Measurements from ENCODE around the genes ROBO2 and HTR1F.

DNA sequence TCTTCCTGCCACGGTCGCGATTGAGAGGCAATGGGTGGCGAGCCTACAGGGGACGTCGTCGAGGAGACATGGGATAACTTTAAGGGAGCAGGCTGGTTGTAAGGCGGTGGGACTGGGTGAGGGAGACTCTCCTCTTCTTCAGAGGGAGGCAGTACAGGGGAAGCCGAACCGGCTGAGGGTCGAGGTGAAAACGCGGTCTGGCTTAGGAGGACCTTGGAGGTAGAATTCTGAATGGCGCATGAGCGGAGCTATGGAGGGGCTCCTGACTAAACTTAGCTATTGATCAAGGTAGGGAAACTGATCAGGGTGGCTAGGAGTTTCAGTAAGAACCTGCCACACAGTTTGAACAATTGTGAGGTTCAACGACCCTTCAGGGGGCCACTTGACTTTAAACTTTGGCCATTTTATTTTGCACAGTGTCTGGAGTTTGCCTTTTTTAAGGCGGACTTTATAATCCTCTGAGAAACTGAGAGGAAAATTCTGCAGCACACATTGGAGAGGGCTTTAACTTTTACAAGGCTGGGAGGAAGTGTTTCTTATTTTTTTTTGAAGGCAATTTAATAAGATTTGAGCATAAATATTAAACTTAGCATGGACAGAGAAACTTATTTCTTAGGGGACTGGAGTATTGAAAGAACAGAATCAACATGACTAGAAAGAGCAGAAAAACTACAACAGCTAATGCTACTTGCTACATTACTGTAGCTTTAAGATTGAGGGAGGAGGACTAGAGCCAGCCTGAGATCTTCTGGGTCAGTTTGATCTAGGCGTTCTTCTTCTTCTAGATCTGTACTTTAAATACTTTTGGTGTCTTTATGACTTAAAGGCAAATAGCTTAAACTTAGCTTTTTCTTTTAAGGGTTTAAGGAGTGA lies 159.3 kb upstream of the FRG2C start:
- PRO-cap, result no peak

DNA sequence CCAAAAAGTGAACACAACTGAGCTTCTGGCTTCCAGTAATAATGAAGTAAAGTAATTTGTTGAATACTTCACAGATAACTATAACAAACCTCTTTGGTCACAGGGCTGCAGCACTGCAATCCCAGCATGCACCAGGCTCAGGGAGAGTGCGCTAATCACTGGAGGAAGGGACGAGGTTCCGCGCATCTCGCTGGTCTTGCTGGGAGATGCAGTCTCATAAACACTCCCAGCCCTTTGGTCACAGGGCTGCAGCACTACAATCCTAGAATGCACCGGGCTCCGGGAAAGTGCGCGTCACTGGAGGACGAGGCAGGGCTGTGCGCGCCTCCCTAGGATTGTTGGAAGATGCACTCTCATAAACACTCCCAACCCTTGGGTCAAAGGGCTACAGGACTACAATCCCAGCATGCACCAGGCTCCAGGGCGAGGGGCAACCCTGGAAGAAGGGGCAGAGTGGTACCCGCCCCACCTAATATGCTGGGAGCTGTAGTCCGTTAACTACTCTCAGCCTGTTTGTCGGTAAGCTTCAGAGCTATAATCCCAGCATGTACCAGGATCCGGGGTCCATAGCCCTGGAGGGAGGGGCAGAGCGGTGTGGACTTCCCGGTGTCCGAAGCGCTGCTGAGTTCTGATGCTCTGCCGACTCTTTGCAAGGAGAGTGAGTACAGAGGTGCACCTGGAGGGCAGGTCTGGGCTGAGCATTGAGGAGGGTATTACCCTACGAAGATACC lies 23.0 kb upstream of the FRG2C start:
- PRO-cap, result no peak

DNA sequence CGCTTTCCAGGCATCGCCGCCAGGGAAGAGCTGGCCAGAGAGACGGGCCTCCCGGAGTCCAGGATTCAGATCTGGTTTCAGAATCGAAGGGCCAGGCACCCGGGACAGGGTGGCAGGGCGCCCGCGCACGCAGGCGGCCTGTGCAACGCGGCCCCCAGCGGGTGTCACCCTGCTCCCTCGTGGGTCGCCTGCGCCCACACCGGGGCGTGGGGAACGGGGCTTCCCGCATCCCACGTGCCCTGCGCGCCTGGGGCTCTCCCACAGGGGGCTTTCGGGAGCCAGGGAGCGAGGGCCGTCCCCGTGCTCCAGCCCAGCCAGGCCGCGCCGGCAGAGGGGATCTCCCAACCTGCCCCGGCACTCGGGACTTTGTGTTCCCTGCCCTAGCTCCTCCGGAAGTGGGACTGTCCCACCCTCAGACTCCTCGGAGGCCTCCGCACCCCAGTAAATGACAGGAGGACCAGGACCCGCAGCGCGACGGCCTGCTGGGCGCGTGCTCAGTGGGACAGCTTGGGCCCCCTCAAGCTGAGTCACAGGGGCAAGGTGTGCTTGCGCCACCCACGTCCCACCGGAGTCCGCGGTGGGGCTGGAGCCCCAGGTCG lies 5.2 kb downstream of the FRG2C start:
- PRO-cap, result no peak

DNA sequence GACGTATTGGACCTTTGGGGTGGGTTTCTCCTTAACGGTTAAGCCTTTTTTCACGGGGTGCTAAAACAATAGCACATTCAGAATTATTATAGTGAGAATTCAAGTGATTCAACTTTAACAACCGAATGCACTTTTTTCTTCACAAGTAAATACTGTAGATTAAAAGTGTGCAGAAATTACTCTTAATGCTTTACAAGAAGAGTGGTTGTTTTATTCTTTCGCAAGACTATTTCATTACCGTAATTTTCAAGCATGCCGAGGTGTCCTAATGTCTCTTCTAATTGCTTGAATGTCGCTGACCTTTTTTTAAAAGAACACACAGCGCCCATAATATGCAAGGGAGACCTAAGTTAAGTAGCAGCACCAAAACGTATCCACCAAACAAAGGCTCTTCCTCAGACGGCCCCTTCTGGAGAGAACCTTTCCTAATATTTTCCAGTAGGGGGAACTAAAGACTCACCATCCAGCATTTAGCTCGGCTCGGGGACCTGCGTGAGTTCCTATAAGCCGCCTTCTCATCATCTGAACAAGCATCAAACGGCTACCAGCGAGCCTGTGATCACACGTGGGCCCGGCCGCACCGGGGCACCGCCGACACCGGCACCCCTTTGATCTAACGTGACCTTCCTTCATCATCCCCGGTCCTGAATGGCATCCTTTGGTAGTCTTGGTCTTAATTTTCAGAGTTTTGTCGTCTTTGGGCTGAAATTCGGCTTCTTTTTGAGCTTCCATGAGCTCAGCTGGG lies 1.6 kb upstream of the ROBO2 start:
- PRO-cap, result no peak

GRCh38 chr3:77039035-77040215 lies at the start of gene ROBO2:
ROBO2 (plus strand) TSS chr3:77040099.
- PRO-cap, result no peak

DNA sequence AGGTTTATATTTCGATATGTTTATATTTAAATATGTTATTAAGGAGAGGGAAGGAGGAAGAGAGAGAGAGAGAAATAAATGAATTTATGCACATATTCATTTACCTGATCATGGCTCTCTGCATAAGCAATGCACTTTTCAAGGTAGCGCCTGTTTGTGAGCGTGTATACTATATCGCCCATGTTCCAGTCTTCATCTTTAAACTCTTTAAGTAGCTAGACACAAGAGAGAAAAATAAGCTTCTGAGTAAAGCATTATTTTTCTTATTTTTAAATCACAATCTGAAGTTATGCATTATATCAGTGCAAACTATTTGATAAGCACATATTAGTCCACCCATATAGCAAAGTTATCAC lies 180.4 kb downstream of the GBE1 start:
- PRO-cap, result no peak

GRCh38 chr3:81731679-81732222 lies 29.7 kb downstream of the GBE1 start:
- PRO-cap, result no peak

- PRO-cap, result no peak
These were observed 27.2 kb upstream of the GBE1 start for GRCh38 chr3:81788615-81789028.

GRCh38 chr3:82461094-82461513 lies 699.7 kb upstream of the GBE1 start:
- PRO-cap, result no peak

GRCh38 chr3:84242741-84243096 lies 716.1 kb upstream of the CADM2 start:
- PRO-cap, result no peak

- PRO-cap, result no peak
These were observed 307.9 kb downstream of the VGLL3 start for GRCh38 chr3:86683004-86683567.

DNA sequence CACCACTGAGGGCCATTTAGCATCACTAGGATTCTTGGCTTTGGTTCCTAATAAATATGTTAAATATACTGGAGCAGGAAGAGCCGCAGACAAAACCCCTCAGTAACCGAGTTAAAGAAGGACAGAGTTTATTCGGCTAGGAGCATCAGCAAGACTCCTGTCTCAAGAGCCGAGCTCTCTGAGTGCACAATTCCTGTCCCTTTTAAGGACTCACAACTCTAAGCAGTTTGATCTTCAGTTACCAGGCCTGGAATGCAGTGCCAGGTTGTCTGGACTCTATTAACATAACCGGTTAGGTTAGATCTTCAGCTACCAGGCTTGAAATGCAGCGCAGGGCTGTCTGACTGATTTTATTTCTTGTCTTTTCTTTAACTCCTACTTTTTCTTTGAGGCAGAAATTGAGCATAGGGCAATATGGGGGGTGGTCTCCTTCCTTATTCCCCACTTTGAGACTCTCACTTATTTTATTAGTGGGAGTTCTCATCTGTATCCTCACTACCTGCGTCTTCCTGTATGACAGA lies 58.8 kb upstream of the HTR1F start:
- PRO-cap, result no peak

- PRO-cap, result no peak
These were observed at the start of gene HTR1F for GRCh38 chr3:87792081-87793005. HTR1F (plus strand) TSS chr3:87792706.

DNA sequence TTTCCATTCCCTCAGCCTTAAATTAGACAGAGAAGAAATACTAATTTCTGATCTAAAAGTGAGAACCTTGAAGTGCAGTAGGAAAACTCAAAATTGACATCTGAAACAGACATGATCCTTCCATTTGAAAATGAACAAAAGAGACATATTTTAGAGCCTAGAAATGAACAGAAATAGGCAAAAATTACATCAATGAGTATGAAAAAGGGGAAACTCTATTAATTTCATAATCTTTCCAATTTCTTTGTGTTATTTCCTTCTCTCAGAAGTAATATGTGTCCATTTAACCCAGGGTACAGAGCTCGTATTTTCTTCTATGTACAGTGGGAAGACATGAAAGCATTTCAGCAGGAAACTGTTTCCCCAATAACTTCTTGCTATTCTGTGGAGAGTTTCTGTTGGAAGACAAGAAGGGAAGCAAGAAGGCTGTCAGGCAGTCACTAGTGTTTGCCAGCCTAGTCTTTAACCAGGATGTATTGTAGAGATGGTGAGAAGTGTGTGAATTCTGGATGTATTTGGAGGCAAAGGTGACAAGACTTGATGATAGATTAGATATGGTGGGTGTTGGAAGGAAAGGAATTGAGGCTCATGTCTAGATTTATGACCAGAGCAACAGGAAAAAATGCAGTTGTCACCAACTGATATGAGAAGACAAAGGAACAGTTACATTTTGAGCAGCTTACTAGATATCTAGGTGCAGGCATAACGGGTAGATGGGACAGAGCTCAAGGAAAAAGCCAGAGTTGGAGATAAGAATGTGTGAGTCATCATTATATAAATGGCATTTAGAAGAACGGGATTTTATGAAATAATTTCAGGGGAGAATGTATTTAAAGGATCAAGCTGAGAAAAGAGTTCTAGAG lies 3.4 kb downstream of the HTR1F start:
- PRO-cap, result no peak

GRCh38 chr3:93979588-93980056 lies 333 bp upstream of the ARL13B start:
- PRO-cap, result bidirectional peak, plus-strand start at chr3:93980160, minus-strand start at chr3:93979977

GRCh38 chr3:94058654-94059854 lies 3.7 kb downstream of the DHFR2 start:
- PRO-cap, result no peak

DNA sequence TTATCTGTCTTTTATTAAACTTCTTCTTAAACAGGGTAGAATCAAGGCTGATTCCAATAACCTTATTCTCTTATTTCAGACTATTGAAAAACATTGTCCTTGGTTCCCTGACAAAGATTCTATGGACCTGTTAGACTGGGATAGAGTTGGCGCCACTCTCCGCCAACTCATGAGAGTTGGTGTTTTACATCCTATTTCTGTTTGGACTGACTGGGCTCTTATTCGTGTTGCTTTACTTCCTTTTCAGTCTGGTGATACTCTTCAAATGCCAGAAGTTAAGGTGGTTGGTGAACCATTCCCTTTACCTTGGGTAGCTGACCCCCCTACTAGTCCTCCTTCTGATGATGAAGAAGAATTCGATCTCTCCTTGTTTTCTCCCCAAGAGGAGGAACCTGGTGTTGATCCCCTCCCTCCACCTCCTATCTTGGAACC lies 585.4 kb downstream of the NSUN3 start:
- PRO-cap, result no peak

GRCh38 chr3:96617088-96617601 lies 197.2 kb upstream of the EPHA6 start:
- PRO-cap, result no peak

GRCh38 chr3:97910490-97911011 lies 61.7 kb downstream of the RIOX2 start:
- PRO-cap, result no peak

GRCh38 chr3:97991242-97991688 lies 19.0 kb upstream of the RIOX2 start:
- PRO-cap, result no peak